Bronchus fibroblast of lung (primary cell): ENCODE data around the gene SPRED2.

GRCh38 chr2:64651962-64653058 lies 1.4 kb downstream of the SERTAD2 start:
- RAMPAGE, long total RNA: no peak

DNA sequence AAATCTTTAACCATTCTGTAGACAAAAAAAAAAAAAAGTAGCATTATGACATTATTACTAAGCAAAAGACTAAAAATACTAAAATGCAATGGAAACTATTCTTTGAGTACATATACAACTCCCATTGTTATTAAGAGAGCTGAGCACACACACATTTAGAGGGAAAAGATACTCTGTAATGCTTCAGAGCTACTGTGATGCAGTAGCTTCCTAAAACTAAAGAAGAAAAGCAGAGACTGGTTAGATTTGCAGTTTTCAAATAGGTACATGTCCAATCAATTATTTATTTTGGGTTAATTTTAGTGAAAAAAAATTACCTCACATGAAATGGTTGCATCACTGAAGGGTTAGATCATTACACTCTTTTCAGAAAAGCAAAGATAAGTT lies 25.0 kb upstream of the SERTAD2 start:
- RAMPAGE, long total RNA: no peak

GRCh38 chr2:64679644-64680136 lies 26.0 kb upstream of the SERTAD2 start:
- RAMPAGE, long total RNA: no peak

DNA sequence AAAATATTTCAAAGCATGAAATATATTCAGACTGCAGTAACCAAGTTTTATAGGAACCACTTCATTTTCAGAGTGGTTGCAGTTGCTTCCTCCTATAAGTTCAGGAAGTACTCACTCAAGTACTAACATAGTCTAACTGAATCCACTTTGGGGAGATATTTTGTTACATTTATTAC lies 77.3 kb upstream of the SERTAD2 start:
- RAMPAGE, long total RNA: no peak

DNA sequence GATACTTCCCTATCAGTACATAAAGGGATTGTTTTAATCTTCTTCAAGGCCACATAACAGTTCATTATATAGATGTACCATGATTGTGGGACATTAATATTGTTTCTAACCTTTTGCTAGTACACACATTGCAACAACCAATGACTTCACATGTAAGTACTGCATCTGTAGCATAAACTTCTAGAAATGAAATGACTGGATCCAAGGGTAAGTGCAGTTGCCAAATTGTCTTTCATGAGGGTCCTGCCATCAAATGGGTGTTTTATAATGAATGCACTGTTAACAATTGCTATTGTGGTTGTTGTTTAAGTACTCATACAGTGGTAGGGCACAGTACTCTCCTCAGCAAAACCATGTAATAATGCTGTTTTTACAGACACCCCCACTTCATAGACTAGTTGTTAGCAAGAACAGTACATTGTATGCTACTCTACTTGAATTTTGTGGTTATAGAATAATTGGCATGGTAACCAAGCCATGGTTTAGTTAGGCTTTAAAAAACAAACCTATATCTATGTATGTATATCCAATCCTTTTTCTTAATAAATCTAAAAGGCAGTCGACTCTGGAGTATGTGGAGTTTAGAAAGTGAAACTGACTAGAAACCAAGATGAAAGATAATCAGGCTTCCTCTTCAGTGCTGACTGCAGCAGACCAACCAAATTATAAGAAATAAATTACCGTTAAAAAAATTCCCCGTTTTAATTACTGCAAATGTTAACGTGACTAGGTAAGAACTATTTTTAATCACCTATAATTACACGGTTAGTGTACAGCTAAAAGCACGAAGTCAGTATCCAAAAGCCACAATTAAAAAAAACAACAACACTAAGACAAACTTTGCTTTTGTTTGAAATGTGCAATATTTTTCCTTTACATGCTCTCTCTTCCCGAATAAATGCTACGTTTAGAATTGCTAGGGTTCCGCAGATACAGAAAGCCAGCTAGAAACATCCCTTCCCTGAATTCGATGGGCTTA lies 113.2 kb upstream of the SERTAD2 start:
- RAMPAGE, long total RNA: no peak

DNA sequence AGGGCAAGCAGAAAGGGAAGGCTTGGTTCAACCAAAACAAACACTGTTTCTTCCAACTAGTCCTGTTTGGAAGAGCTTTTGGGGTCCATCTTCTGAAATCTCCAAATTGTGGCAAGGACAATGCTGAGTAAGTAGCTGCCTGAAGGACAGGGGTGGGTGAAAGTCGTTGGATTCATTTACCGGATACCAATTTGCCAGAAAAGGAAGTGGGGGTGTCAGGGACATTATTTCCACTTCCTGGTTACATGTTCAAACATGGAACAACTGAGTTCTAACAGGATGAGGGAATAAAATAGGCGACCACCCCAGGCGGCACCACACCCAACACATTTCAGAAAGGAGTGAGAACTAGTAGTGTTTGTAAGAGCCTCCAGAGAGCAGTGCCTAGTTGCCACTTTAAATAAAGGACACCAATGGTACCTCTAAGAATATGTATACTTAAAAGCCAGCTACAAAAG lies 158.6 kb upstream of the SERTAD2 start:
- RAMPAGE, long total RNA: no peak

DNA sequence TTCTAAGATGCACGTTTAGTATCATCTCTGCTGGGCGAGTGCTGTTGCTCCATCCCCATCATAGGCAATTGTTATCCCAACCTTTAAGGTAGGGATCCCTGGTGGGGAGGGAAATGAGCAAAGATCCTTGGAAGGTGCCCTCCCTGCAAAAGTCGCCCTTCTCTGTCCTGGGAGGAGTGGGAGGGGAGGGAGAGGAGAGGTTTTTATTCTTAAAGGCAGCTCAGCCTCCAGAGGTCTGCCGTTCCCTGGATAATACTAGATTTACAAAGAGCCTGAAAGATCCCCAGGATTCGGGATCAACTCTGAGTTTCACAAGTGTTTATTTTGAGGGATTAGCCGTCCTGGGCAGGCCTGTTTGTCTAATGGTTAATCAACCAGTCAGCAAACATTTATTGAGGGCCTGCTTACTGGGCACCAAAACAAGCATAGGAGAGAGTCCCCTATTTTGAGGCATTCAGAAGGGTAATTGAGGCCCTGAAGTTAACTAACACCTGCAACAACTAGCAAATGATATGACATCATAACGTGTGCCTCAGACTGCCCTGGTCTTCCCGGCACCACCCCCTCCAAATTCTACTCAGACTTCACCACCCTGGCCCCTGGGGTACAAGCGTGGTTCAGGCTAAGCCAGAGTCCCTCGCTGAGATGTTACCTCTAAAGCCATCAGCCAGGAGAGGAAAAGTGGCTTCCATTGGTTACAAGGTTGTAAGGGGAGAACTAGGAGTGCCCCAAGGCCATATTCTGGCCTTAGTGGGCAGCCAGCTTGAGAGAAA lies 152.6 kb upstream of the SLC1A4 start:
- RAMPAGE, long total RNA: no peak

- RAMPAGE, long total RNA: no peak
Measured at GRCh38 chr2:64837199-64837777, 151.9 kb upstream of the SLC1A4 start.

DNA sequence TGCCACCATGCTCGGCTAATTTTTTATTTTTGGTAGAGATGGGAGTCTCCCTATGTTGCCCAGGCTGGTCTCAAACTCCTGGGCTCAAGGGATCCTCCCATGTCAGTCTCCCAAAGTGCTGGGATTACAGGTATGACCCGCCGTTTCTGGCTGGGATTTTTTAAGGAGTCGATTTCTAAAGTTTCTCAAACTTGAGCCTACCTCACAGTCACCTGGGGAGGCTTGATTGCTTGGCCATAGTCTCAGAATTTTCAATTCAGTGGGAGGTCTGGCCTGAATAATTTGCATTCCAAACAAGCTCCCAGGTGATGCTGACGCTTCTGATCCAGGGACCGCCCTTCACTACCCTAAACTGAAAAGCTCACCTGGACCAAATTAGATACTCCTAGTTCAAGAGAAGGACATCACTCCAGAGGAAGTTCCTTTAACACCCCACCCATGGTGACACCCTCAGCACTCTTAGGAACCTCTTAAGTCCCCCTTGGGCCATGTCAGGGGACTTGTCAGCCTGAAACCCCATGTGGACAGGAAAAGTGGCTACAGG lies 70.7 kb upstream of the SLC1A4 start:
- RAMPAGE, long total RNA: no peak

DNA sequence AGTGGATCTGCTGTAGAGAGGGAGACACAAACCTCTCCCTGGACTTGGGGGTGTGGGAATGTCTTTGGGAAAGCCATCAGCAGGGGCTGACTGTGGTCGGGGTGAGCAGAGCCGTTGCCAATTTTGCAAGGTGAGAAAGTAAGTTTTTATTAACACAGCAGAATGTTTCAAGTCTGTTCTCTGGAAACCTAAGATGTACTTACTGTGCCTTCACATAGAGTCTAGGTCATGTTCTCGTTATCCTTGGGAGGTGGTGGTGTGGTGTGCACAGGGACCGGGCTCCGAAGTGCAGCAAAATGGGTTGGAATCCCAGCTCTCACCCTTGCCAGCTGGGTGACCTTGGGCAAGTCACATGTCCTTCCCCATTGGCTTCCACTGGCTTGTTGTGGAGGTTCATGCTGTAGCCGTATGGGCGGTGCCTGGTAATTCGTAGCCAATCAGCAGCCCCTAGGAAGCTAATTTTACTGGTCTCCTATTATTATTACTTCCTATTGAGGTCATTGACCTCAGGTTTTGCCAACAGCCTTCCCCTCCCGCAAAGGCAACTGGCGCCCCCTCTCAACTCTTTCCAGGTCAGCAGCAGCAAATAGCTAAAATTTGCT lies 66.8 kb upstream of the SLC1A4 start:
- RAMPAGE, long total RNA: no peak

- RAMPAGE, long total RNA: no peak
Measured at GRCh38 chr2:65055630-65056325, 438 bp upstream of the CEP68 start.

DNA sequence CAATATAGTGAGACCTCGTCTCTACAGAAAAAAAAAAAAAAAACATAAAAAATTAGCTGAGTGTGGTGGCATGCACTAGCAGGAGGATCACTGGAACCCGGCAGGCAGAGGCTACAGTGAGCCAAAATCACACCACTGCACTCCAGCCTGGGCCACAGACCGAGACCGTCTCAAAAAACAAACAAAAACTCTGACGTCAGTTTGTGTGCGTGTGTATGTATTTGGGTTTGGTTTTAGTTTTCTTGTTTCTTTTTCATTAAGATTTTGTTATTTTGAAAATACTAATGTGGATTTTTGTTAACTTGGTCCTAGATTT lies 19.0 kb downstream of the CEP68 start:
- RAMPAGE, long total RNA: no peak

DNA sequence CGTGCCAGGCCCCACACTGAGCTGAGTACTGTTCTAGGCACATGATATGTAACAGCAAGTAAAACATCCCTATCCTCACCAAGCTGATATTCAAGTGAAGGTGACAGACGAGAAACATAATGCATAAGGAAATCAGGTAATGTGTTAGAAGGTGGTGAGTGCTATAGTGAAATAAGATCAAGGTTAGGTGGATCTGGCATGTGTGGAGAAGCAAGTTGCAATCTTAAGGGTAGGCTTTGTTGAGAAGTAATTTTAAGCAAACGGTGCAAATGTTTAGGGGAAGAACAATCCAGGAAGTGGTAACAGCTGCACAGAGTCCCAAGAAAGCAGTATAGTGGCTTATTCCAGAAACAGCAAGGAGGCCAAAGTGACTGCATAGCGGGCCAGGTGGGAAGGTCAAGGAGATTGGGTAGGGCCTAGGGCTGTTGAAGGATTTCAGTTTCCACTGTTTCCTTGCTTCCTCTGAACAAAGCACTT lies 29.9 kb upstream of the RAB1A start:
- RAMPAGE, long total RNA: no peak

DNA sequence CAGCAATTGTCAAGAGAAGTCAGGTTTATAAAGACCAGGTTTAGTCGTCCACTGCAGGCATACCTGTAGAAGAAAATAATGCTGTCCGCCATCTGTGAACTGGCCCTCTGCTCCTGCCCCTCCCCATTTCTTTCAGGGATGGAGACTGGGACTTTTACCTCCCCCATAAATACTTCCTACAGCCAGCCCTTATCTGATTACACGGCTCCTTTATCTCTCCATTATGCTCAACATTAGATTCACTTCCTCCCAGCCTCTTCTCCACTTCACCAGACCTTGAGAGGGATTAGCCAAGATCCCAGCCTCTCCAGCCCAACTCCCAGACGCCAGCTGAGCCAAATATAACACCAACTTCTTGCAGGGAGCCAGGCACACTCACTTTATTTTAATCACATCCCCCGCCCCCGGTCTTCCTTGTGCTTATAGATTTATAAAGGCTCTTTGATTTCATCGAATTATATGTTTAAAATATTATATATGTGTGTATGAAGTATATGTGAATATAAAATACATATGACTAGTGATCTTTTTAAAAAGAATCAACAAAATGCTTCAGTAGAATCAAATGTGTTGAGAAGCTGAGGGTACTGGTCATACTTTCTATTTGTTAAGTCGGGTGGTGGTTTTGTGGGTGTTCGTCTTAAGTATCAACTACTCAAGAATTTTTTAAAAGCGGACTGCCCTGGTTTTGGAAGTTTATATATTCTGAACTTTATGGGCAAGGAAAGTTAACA lies 81.0 kb downstream of the SPRED2 start:
- RAMPAGE, long total RNA: no peak

DNA sequence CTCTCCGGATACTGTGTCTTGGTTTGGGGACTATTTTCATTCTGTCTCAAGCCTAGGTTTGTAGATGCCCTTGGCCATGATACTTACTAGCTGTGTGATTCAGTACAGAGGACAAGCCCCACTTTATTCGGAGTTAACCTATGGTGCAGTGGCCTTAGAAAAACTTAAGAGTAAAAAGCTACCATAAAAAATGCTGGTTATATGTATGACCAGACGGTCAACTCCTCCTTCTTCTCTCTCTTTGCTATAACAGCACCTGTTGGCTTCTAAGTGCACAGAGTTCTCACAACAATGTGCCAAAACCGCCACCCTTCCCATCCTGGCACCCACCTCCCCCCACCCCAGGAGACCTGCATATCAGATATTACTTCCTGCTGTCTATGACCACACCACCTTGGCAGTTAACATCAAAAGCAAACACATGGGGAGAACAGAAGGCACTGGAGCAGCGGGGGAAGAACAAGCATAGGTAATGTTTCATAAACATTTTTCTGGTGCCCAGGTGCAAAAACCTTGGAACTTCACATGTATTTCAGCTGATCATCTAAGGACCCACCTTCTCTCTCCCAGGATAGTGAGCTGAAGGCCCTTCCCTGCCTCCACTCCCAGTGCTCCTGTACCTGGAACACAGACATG lies 15.5 kb downstream of the SPRED2 start:
- RAMPAGE, long total RNA: no peak

- RAMPAGE, long total RNA: no peak
Measured at GRCh38 chr2:65431913-65432900, at the start of gene SPRED2. Gene SPRED2, minus strand, starts transcription at chr2:65432599.

DNA sequence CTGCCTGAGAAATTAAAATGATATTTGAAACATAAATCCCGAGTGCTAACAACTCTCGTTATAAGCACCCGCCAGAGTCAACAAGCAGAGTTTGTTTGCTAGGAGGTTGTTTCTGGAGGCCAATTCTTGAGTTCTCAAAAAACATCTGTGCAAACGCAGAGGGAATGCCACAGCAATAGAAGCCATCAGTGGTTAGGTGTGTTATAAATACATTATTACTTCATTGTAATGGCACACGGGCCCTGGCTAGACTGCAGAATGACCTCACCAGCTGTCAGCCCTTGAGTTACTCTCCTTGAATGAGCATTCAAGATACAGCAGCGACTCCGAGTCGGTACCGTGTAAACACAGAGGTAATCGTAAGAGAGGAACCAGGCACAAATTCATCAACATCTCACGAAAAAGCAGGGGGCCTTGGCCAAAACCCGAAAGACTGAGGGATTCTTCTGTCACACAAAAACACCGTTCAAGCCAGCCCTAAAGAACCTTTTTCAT lies 133.9 kb upstream of the MEIS1 start:
- RAMPAGE, long total RNA: no peak

GRCh38 chr2:66439038-66439615 lies 4.2 kb downstream of the MEIS1 start:
- RAMPAGE, long total RNA: no peak

DNA sequence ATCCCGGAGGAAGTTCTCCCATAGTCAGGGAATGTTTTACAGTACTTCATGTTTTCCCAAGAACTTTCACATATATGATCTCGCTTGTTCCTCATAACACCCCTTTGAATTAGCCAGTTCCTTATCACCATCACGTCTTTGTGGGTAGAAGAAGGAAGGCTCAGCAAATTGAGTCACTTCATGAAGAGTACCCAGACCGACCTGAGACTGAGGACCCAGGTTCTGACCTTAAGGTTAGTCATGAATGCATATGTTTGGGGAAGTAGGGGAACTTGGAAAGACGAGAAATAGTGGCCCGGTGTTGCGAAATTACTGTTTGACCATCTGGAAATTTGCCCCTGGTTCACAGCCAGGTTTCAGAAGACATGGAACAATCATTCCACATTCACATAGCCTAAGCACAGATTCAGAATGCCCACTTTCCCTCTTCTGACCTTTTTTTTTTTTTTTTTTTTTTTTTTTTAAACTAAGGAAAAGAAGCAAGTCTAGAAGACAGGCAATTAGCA lies 59.8 kb downstream of the MEIS1 start:
- RAMPAGE, long total RNA: no peak

GRCh38 chr2:66577485-66578058 lies 142.6 kb downstream of the MEIS1 start:
- RAMPAGE, long total RNA: no peak